Mesothelial cell of epicardium (in vitro differentiated cells): Measurements from ENCODE around the gene PLCH2.

DNA sequence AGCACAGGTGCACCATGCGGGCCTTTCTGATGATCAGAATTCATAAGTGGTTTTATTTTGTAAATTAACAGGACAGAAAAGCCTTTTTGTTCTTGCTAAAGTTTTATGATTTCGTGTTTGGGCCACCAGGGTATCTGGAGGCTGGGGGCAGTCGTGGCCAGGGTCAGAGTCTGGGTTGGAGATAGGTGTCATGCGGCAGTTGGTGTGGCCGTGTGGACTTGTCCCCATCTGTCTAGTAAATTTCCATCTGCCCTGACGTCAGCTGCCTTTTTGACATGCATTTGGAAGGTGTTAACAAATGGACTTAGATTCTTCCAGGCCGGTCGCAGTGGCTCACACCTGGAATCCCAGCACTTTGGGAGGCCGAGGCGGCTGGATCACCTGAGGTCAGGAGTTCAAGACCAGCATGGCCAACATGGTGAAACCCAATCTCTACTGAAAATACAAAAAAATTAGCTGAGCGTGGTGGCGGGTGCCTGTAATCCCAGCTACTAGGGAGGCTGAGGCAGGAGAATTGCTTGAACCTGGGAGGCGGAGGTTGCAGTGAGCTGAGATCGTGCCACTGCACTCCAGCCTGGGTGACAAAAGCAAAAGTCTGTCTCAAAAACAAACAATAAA is 56.9 kb downstream of the SKI start:
- PRO-cap = no peak

GRCh38 chr1:2286757-2287343 is 58.7 kb downstream of the SKI start:
- PRO-cap = no peak

DNA sequence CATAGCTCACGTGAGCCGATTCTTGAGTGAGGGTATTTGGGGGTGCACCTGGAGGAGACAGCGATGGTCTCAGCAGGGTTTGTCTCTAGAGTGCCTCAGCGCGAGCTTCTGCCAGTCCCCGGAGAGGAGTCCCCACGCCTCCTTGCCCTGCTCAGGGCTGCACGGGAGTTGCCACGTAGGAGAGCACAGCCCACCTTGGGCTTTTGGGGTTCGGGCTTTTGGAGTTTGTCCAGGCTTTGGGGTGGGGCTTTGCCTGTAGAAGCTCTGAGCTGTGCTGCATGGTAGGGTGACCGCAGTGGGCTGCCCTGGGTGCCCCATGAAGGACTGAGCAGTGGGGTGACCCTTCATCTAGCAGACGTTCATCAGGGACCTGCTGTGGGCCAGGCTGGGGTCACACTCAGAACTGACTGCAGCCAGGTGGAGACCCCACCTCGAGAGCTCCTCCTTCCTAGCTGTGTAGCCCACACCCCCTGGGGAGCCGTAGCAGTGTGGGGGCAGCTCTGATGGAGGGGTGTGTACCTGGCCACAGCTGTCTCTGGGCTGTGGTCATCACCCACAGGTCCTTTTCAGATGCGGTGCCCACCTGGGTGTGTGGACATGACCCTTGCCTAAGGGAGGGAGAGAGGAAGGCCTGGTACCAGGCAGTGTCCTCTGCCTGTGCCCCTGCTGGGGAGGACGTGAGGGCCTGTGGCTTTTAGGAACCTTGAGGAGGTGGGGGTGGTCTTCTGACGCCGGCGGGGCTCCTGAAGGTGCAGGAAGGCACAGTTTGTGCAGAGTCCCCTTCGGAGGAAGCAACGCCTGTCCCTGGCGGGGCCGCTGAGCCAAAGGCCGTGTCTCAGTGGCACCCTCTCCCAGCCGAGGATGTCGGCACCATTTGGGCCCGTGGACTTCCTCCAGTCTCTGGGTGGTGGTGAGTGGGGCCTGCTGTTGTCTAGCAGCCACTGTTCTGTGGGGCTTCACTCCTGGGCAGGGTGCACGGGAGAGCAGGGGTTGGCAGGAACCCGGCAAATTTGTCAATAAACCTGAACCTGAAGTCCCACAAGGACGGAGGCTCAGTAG is 64.3 kb downstream of the SKI start:
- PRO-cap = no peak

- PRO-cap = no peak
Measured at GRCh38 chr1:2295385-2295994, 67.4 kb downstream of the SKI start.

DNA sequence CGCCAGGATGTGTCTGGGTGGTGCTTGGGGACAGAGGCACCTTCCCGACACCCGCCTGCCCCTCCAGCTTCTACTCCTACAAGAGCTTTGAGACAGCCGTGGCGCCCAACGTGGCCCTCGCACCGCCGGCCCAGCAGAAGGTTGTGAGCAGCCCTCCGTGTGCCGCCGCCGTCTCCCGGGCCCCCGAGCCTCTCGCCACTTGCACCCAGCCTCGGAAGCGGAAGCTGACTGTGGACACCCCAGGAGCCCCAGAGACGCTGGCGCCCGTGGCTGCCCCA is 75.6 kb downstream of the SKI start:
- PRO-cap = no peak

- PRO-cap = no peak
Measured at GRCh38 chr1:2354781-2355619, 36.4 kb downstream of the MORN1 start.

DNA sequence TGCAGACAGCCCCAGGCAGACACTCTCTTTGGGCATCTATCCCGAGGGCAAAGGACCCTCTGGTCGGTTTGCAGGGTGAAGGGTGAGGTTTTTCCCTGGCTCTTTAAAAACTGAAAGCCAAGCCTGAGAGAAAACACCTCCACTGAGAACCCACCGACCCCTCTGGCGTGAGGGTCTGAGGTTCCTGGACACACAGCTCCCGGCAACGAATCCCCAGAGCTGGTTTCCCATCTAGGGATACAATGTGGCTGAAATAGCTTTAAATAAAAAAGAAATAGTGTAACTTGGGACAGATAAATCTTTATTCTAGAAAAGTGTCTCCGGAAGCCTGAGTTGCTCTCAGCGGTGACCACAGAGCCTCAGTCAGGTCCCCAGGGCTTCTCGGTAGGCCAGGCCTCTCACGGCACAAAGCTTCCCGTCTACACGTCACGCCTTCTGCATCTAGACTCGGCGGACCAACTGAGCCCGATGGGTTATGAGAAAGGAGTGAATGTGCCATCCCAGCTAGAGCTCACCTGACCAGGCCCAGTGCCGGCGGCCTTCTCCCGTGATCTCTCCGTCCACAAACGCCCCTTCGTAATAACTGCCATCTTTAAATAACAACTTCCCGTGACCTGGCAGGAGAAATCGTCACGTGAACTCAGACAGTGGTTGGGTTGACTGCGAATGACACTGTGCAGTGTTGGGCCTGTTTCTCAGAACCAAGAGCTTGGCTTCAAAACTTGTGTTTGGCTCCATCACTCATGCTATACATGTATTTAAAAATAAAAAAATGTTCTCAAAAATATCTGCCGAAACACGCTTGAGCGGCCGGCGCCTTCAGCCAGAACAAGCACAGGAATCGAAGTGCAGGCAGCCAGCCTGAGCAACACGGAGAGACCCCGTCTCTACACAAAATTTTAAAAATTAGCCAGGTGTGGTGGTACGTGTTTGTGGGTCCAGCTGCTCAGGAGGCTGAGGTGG is 3.3 kb downstream of the MORN1 start:
- PRO-cap = no peak

- PRO-cap = no peak
Measured at GRCh38 chr1:2392223-2393324, 933 bp downstream of the RER1 start.

GRCh38 chr1:2476010-2476600 is at the start of gene PLCH2:
Gene PLCH2 (plus strand): TSS chr1:2476289.
- PRO-cap = no peak

DNA sequence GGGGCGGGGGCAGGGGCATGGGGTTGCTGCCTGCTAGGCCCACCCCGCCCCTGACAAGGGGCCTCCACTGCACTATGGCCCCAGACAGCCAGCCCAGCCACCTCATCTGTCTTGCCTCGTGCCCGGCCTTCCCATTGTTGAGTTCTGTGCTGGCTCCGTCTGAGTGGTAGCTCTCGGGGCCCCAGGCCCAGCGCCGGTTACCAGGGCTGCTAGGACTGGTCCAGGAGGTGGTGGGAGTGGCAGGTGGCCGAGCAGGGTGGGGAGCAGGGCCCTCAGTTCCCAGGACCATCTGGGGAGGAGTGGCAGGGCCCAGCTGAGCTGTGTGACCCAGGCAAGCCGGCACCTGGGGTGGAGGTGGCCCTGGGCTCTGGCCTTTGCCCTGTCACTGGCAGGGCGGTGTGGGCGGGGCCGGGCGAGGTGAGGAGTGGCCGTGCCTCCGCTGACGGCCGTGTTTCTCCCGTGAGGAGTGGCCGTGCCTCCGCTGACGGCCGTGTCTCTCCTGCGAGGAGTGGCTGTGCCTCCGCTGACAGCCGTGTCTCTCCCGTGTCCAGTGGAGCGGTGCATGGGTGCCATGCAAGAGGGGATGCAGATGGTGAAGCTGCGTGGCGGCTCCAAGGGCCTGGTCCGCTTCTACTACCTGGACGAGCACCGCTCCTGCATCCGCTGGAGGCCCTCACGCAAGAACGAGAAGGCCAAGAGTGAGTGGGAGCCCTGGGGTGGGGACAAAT is 2.0 kb downstream of the PLCH2 start:
- PRO-cap = no peak

- PRO-cap = no peak
Measured at GRCh38 chr1:2503598-2504523, 22.5 kb downstream of the PANK4 start.

DNA sequence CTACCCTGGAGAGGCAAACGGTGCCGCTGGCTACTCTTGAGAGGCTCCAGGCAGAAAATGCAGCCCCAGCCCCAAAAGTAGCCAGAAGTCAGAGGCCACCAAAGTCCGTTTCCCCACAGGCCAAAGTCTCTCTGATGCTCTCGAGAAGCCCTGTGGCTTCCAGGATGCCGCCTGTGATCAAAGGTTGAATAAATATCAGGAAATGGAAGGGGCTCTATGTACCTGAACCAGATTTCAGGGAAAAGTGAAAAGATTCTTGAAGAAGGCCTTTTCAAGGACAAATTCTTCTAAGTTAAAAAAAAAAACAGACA is 4.2 kb downstream of the PANK4 start:
- PRO-cap = no peak

DNA sequence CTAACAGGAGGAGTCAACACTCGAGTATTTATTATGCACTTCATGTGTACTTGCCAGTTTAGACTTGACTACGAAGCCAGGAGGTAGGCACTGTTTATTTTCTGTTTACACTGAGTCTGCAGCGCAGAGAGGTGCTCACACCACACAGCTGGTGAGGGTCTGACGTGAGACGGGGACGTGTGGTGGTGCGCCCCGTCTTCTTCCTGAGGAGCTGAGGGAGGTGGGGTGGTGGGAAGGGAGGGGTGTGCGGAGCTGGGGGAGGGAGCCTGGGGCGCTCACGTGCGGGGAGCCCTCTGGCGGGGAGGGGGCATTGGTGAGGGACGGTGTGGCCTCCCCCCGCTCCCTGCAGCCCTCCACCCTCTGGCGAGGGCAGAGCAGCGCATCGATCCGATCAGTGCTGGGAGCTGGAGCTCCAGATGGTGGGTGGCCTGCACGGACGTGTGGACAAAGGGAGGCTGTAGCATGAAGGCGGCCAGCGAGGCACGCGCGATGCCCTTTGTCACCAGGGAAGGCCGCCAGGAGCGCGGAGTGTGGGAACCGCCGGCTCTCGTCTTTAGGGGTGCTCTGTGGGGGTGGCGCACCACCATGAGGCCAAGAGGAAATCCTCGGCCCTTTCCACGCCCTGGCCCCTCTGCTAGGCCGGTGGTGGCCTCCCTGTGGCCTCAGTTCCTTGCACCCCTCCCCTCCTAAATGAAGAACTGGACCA is 5.3 kb upstream of the HES5 start:
- PRO-cap = no peak

- PRO-cap = no peak
Measured at GRCh38 chr1:2545943-2546296, 10.3 kb upstream of the TNFRSF14 start.

DNA sequence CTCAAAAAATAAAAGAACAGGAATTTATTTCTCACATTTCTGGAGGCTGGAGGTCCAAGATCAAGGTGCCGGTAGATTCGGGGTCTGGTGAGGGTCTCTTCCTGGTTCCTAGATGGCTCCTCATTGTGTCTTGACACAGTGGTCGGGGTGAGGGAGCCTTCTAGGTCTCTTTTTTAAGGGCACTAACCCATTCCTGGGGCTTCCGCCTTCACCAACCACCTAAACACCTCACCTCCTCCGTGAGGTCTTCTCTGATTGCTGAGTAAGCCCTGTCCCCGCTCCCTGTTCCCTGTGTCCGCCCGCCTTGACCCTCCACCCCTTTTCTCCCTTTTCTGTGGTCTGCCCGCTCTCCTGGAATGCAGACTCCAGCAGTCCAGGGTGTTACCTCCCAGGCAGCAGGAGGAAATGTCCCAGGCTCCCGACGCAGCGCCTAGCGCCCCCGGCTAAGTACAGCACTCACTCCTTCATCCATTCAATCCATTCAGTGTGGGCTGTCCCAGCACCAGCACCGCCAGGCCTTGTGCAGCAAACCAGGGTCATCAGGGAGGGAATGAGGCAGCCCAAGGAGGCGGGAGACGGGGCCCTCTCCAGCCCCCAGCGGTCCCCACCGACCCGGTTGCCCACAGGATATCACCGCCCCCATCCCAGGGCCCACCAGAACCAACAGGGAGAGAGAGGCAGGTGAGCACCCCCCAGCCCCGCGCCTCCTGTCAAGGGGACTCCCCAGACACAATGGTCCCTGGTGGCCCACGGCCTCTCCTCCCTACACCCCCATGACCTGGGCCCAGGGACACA is 10.0 kb downstream of the TNFRSF14 start:
- PRO-cap = no peak

- PRO-cap = no peak
Measured at GRCh38 chr1:3063538-3064277, 5.3 kb upstream of the PRDM16 start.

- PRO-cap = no peak
Measured at GRCh38 chr1:3073471-3074172, 4.6 kb downstream of the PRDM16 start.

- PRO-cap = no peak
Measured at GRCh38 chr1:3078241-3079006, 9.4 kb downstream of the PRDM16 start.

- PRO-cap = no peak
Measured at GRCh38 chr1:3127869-3128450, 59.0 kb downstream of the PRDM16 start.

DNA sequence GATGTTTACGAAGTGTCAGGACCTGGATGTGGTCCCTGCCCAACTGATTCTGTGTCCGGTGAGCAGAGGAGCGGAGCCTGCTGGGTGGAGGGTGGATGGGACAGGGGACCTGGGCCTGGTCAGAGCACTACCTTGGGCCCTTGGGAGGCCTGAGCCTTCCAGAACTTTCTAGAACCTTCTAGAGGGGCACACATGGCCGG is 63.2 kb downstream of the PRDM16 start:
- PRO-cap = no peak